Skin of body (tissue), 2 donors: ENCODE results near the genes HTN3 and SMR3A.

GRCh38 chr4:57064613-57065238 lies 45.5 kb downstream of the IGFBP7 start:
- RAMPAGE, long total RNA, result no peak

GRCh38 chr4:57078358-57079347 lies 31.5 kb downstream of the IGFBP7 start:
- RAMPAGE, long total RNA, result no peak

DNA sequence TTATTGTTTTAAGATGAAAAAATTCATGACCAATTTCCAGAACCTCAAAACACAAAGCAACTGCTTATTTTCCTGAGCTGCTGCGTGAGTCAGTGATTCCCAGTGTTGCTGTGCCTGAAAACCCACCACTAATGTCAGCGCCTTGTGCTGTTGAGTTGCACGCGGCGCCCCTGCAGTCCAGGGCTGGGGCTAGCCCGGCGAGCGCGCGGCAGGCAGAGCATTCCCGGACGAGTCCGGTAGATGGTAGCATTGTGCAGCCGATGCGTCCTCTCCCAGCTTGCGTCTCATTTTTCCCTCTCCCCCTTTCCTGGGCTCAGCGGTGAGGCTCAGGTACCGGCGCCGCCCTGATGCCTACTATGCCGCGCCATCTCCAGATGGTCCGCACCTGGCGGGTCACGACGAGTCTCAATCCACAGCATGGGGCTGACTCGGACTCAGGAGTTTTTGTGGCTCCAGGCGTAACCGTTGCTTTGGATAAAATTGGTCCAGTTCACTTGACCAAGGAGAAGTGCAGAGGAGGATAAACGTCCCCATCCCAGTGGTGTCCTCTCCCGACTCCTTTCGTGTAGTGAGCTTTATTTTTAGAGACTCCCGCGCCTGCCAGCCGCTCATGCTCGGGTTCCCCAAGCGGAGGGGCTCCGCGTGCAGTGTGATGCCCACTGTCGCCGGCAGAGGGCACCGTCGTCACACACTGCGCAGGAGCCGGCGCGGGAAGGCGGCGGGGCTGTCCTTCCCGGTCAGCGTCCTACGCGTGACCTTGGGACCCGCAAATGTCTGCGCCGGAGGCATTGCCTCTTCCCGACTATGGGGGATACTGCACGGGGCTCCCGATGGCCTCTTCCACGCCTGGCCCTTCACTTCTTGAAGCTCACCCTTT lies 53.6 kb upstream of the IGFBP7 start:
- RAMPAGE, long total RNA, result no peak

DNA sequence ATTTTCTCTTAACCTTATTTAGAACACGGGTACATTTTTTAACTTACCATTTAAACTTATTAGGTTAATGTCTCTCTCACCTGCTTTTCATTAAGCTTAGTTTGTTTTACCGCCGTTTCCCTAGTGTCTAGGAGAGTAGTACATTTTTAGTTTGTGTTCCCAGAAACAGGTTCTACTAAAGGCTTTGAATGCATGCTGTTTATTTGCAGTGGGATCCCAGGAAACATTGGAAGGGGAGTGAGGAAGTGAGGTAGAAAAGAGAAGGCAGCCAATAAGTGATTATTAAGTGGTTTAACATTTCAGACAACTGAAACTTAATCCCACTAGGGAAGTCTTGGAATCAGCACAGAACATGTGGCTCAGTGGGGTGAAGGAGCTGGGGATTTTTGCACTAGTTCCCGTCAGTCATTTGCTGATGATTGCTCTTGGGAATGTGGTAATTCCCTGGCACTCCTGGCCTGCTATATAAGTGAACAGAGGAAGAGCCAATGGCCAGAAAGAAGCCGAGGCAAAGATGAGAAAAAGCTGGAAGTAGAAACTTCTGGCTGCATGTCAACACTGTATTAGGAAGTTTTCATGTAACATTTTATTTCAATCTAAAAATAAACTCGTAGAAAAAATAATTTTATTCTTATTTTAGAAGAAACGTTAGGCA lies 1053.0 kb upstream of the IGFBP7 start:
- RAMPAGE, long total RNA, result no peak

DNA sequence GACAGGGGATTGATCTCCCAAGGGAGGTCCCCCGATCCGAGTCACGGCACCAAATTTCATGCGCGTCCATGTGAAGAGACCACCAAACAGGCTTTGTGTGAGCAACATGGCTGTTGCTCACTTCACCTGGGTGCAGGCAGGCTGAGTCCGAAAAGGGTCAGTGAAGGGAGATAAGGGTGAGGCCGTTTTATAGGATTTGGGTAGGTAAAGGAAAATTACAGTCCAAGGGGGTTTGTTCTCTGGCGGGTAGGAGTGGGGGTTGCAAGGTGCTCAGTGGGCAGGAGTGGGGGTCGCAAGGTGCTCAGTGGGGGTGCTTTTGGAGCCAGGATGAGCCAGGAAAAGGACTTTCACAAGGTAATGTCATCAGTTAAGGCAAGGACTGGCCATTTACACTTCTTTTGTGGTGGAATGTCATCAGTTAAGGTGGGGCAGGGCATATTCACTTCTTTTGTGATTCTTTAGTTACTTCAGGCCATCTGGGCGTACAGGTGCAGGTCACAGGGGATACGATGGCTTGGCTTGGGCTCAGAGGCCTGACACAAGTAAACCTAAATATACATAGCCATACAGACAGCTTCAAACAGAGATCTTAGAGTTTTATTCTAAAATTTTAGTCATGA lies 569.5 kb downstream of the ADGRL3 start:
- RAMPAGE, long total RNA, result no peak

GRCh38 chr4:67659312-67659756 lies 41.6 kb downstream of the UBA6 start:
- RAMPAGE, long total RNA, result no peak

DNA sequence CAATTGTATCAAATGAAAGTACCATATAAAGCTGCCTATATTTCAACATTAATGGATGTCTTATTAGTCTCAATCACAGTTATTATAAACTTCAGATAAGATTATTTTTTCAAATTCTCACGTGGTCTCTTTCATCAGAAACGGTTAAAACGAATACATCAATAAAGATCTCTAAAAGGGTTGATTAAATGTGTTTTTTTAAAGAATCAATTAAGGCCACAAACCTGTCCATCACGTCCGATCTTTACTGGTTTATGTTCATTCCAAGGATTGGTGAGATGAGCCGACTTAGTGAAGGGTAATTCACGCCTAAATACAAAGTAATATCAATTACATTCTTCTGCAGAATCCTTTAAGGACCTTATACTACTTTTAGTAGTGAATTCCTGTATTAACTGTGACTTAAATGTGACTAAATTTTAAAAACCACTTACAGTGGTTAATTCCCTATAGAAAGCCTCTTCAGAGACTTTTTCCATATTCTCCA lies 25.9 kb downstream of the YTHDC1 start:
- RAMPAGE, long total RNA, result no peak

DNA sequence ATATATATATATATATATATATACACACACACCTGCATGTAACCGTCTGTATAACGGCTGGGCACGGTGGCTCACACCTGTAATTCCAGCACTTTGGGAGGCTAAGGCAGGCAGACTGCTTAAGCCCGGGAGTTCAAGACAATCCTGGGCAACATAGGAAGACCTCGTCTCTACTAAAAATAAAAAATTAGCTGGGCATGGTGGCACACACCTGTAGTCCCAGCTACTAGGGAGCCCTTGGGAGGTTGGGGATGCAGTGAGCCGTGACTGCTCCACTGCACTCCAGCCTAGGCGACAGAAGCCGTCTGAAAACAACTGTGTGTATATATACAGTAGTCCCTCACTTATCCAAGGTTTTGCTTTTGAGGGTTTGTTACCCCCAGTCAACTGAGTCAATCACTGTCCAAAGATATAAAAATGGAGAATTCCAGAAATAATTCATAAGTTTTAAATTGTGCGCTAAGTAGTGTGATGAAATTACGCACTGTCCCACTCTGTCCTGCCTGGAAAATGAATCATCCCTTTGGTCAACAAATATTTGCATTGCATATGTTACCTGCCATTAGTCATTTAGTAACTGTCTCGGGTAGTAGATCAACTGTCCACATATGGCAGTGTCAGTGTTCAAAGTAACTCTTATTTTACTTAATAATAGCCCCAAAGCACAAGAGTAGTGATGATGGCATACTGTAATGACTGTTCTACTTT lies 3.7 kb downstream of the YTHDC1 start:
- RAMPAGE, long total RNA, result no peak

DNA sequence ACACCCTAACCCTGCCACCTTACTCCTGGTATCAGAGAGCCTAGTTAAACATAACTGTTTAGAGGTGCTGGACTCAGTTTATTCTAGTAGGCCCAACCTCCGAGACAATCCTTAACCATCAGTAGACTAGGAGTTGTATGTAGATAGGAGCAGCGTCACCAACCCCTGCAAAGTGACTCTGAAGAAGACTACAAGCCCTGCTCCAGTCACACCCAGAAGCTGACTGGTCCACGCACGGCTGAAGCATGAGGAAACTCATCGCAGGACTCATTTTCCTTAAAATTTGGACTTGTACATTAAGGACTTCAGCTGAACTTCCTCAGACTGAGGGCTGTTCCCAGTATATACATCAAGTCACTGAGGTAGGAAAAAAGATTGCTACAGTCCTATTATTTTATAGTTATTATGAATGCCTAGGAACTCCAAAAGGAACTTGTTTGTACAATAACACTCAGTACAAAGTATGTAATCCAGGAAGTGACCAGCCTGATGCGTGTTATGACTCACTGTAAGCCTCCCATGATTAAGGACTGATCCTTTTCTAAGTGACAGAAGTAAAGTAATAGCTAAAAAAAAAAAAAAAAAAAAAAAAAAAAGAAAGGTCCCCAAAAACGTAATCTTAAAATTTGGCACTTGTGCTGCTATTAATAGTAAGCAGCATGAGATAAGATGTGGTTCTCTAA lies 41.6 kb upstream of the UGT2B7 start:
- RAMPAGE, long total RNA, result no peak

- RAMPAGE, long total RNA, result no peak
Measured at GRCh38 chr4:69167278-69167823, 47.2 kb downstream of the UGT2B11 start.

GRCh38 chr4:69310326-69310704 lies 30.0 kb downstream of the UGT2B28 start:
- RAMPAGE, long total RNA, result no peak

DNA sequence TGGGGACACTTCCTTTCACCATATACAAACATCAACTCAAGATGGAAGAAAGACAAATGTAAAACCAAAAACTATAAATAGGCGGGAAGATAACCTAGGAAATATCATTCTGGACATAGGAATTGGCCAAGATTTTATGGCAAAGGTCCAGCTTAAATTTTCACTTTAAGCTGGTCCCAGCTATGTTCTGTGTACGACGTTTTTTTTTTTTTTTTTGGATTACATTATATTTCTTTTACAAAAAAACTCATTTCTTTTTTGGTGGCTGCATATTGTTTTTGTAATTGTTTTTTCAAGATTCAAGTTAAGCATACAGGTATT lies 59.3 kb upstream of the UGT2B4 start:
- RAMPAGE, long total RNA, result no peak

- RAMPAGE, long total RNA, result no peak
Measured at GRCh38 chr4:69754956-69755658, 5.3 kb downstream of the SULT1B1 start.

GRCh38 chr4:69831563-69832170 lies 28.3 kb downstream of the SULT1E1 start:
- RAMPAGE, long total RNA, result no peak

- RAMPAGE, long total RNA, result no peak
Measured at GRCh38 chr4:70028030-70028564, at the start of gene HTN3. Gene HTN3 (plus strand): TSS chr4:70028459.

DNA sequence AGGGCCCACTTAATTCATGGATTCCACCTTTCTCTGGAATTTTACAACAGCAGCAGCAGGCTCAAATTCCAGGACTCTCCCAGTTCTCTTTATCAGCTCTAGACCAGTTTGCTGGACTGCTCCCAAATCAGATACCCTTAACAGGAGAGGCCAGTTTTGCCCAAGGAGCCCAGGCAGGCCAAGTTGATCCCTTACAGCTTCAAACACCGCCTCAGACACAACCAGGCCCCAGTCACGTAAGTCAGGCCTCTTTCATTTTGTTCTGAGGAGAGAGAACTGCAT lies 2.3 kb downstream of the ODAM start:
- RAMPAGE, long total RNA, result no peak

DNA sequence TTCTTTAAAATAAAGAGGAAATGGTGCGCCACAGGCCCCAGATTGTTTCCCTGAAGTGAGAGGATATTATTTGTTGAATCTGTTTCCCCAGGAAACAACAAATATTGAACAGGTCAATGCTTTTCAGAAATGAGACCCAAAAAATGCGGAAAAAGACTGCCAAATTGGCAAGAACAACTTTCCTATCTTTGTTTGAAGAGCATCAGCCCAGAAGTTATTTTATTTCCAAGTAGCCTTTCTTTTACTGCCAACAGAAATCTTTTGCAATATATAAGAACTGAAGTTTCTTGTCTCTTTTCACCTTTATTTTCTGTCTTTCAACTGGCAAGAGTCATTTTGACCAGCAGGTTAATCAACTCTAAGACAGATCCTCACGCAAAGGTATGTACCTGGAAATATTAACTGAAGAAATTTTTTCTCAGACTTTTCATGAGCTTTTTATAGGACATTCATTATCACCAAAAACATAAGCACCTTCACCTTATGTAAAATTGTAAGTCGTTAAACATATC lies at the start of gene SMR3A:
Gene SMR3A, plus strand, starts transcription at position 299 of the 512 bp plus-strand sequence.
- RAMPAGE, long total RNA, result no peak

DNA sequence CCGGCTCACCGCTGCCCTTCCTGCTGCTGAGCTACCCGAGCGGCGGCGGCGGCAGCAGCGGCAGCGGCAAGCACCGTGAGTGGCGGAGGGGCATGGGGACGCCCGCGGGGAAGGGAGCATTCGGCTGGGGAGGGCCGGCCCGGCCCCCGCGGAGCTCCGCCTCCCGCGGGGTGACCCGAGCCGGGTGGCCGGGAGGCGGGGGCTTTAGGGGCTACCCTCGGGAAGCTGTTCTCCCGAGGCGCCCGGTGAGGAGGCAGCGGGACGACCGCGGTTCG lies 16.6 kb upstream of the RUFY3 start:
- RAMPAGE, long total RNA, result no peak

DNA sequence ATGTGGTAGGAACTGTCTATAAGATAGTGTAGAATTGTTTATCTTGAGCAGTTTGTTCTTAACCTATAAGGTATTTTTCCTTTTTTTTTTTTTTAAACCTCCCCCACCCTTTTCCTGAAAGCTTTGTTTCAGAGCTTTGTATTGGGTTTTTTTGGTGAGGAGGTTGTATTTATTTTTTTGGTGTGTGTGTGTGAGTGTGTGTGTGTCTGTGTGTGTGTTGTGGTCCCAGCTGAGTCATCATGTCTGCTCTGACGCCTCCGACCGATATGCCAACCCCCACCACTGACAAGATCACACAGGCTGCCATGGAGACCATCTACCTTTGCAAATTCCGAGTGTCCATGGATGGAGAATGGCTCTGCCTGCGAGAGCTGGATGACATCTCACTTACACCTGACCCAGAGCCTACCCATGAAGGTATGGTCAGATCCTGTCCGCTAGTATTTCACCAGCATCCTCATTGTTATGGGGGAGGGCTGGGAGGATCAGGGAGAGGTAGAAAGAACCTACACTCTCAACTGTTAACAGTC lies 636 bp downstream of the RUFY3 start:
- RAMPAGE, long total RNA, result no peak

DNA sequence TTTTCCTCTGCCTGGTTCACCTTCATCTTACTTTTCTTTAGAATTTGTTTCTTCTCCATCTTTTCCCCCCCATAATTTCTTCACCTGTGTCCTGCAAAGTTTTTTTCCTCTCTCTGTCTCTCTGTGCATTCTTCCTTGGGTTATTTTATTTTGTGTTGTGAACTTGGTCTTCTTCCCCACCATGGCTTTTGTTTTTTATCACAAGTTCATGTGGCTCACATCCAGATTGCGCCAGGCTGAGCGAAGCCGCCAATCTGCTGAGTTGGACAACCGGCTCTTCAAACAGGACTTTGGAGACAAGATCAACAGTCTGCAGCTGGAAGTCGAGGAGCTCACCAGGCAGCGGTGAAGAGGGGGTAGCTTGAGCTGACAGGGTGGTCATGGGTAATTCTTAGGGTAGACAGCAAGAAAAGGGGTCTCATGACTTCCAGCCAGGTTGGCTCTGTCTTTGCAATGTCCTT lies 46.1 kb downstream of the GRSF1 start:
- RAMPAGE, long total RNA, result no peak